CMK (cell line): ENCODE measurements around a stretch of chr13.

GRCh38 chr13:108267388-108267672 lies 2.2 kb upstream of the TNFSF13B start:
- RRBS = no CpG with 5 or more reads among the region's 3 CpGs

GRCh38 chr13:108915483-108916180 lies 286.2 kb downstream of the MYO16 start:
- RRBS = no CpG with 5 or more reads among the region's 9 CpGs

DNA sequence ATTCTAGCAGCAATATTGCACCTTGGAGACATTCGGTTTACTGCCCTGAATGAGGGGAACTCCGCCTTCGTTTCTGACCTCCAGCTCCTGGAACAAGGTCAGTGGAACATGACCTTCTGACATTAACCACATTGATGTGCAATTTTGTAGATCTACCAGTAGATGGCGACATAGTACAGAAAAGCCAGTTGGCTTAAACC lies 332.0 kb downstream of the MYO16 start:
- RRBS = no CpG with 5 or more reads among the region's 4 CpGs

DNA sequence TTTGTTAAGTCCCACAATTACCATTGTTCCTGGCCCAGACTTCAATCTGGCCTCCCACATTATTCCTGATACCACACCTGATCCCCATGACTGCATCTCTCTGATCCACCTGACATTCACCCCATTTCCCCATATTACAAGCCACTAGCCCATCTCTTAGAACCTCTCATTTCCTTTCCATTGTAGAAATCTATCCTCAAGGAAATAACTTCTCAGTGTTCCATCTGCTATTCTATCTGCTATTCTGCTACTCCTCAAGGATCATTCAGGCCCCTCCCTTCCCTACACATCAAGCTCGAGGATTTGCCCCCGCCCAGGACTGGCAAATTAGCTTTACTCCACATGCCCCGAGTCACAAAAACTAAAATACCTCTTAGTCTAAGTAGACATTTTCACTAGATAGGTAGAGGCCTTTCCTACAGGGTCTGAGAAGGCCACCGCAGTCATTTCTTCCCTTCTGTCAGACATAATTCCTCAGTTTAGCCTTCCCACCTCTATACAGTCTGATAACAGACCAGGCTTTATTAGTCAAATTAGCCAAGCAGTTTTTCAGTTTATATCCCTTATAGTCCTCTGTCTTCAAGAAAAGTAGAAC lies 517.0 kb downstream of the IRS2 start:
- RRBS = no CpG with 5 or more reads among the region's 4 CpGs

- RRBS = no CpG with 5 or more reads among the region's 8 CpGs
Observed at GRCh38 chr13:109394469-109395100, 391.8 kb downstream of the IRS2 start.

DNA sequence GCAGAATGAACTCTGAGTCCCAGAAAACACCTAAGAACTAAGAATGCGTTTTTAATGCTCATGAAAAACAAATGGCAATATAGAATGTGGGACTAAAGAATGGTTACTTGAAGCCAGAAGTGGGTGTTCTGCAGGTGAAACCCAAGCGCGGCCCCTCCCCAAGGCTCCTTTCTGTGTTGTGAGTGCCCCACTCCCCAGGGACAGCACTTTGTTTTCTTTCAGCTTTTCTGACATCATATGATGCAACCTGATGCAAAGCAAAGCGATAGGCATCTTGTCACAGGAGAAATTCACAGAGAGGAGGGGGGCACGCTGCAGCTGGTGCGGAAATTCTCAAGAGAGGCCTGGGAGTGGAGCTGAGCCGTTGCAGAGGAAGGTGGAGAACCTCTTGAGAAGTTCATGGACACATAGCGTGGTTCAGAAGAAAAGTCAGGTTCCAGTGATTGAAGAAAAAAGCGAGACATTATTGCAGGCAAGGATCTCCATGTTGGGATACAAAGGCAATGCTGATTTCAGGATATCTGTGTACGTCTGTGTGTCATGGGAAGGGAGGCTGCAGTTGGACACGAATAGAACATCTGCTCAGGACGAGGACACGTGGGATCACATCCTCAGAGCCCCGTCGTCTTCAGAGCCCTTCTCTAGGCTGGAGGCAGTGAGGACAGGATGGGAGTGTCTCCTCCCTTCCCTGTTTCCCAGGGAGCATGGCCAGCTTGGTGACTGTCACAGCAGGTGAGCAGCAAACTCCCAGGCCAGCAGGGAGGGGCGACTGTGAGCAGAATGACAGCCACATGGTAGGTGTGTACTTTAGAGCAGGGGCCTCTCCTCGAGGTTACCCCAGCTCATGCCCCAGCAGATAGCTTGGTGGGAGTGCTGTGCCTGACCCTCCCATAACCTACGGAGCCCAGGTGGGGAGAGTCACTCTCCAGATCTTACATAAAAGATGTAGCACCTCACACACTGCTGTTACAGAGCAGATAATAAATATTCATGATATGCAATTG lies 79.1 kb downstream of the IRS2 start:
- RRBS = no CpG with 5 or more reads among the region's 18 CpGs

- RRBS = no CpG with 5 or more reads among the region's 8 CpGs
Observed at GRCh38 chr13:109769858-109770484, 16.4 kb downstream of the IRS2 start.

DNA sequence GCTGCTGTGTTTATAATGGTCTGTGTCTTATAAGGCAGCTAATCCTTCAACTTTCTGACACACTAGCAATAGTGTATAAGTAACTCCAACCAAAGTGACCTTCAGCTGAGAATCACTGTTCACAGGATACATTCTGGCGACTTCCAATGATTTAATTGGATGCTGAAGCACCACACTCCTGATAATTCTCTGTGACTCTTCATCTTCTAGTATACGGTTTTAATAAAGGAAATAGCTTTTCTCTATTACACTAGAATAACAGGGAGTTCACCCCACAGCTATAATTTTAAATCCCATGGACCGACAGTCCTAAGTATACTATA lies 6.1 kb downstream of the IRS2 start:
- RRBS = no CpG with 5 or more reads among the region's 3 CpGs

- RRBS = no CpG with 5 or more reads among the region's 4 CpGs
Observed at GRCh38 chr13:109791155-109791771, 4.9 kb upstream of the IRS2 start.

DNA sequence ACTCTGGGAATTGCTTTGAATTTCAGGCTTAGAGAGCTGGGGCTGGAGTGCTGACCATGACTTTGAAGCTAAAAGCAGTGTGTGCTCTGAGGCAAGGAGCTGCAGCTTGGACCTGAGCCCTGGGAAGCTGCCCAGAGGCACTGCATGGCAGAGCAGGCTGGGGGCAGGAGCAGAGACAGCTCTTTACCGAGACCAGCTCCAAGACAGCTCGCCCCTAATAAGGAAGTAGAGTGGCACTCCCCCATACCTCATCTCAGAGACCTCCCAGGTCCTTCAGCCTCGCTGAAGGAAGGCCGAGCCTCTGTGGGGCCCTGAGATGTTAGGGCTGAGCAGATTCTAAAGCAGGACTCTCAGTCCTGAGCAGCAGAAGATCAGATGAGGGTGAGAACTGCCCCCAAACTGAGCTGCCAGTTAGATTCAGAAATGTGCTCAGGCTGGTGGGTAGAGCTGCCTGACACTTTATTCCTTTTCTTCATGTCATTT lies 200.1 kb downstream of the COL4A1 start:
- RRBS = no CpG with 5 or more reads among the region's 4 CpGs

DNA sequence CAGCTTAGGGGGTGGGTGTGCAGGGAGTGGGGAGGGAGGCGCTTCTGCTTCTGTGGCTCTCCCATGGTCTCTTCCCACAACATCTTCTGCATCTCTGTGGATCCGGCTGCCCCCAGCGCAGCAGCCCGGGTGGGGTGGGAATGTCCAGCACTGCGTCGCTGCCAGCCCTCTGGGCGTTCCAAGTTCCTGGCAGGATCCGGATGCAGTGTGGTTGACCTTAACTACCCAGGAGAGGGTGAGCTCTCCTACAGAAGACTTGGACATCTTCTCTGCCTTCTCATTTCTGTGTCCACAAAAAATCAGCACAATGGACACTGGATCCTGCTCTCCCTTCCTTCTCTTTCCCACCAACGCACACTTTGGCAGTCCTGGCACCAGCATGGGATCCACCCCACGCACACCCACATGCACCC lies 177.4 kb downstream of the COL4A1 start:
- RRBS = no CpG with 5 or more reads among the region's 10 CpGs

GRCh38 chr13:110138535-110138967 lies 168.4 kb downstream of the COL4A1 start:
- RRBS = no CpG with 5 or more reads among the region's 19 CpGs

DNA sequence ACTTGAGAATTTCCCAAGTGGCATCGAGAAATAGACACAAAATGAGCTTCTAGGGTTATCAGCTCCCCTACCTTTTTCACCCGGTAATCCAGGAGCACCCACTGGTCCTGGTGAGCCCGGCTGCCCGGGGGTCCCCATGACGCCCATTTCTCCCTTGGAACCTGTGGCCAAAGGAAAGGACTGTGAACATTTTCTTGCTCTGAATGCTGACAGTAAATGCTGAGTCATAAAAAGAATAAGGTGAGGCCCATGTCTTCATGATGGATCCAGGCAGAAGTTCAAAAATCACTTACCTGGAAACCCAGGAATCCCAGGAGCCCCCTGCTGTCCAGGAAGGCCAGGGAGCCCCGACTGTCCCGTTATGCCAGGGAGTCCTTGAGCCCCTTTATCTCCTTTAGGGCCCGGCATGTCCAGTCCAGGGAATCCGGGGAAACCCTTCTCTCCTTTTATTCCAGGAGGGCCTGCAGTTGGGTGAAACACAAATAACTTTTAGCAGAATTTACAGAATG lies 129.1 kb downstream of the COL4A1 start:
- RRBS = 93% methylated on average over 1 of the region's 9 CpGs

- RRBS = no CpG with 5 or more reads among the region's 7 CpGs
Observed at GRCh38 chr13:110213844-110214221, 93.1 kb downstream of the COL4A1 start.

- RRBS = no CpG with 5 or more reads among the region's 8 CpGs
Observed at GRCh38 chr13:110246365-110247046, 60.5 kb downstream of the COL4A1 start.

- RRBS = no CpG with 5 or more reads among the region's 7 CpGs
Observed at GRCh38 chr13:110280959-110281508, 25.9 kb downstream of the COL4A1 start.

GRCh38 chr13:110311577-110312499 lies 4.8 kb downstream of the COL4A2 start:
- RRBS = no CpG with 5 or more reads among the region's 26 CpGs

- RRBS = 40% methylated on average over 2 of the region's 4 CpGs
Observed at GRCh38 chr13:110314921-110315223, 7.8 kb downstream of the COL4A2 start.

GRCh38 chr13:110353219-110353611 lies 46.1 kb downstream of the COL4A2 start:
- RRBS = no CpG with 5 or more reads among the region's 7 CpGs

DNA sequence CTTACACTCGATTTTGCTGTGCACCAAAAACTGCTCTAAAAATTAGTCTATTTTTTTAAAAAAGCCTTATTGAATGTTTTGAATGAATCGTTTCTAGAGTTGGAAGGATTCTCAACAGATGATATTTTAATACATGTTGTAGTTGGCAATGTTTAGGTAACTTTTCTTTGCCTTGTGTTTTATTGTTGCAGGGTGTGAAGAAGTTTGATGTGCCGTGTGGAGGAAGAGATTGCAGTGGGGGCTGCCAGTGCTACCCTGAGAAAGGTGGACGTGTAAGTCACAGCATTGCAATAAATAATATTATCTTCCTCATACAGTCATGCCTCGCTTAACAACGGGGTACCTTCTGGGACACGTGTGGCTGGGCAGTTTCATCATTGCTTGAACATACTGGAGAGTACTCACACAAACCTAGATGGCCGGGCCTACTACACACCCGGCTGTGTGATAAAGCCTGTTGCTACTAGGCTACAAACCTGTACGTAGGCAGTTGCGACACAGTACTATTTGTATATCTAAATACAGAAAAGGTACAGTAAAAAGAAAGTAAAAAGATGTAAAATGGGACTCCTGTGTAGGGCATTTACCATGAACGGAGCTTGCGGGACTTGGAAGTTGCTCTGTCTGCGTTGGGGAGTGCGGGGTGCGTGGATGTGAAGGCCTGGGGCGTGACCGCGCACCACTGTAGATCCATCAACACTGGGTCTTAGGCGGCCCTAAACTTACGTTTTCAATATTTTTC lies 50.4 kb downstream of the COL4A2 start:
- RRBS = no CpG with 5 or more reads among the region's 21 CpGs